Skin of body (tissue), 2 donors: ENCODE data around the gene PLA2G6.

DNA sequence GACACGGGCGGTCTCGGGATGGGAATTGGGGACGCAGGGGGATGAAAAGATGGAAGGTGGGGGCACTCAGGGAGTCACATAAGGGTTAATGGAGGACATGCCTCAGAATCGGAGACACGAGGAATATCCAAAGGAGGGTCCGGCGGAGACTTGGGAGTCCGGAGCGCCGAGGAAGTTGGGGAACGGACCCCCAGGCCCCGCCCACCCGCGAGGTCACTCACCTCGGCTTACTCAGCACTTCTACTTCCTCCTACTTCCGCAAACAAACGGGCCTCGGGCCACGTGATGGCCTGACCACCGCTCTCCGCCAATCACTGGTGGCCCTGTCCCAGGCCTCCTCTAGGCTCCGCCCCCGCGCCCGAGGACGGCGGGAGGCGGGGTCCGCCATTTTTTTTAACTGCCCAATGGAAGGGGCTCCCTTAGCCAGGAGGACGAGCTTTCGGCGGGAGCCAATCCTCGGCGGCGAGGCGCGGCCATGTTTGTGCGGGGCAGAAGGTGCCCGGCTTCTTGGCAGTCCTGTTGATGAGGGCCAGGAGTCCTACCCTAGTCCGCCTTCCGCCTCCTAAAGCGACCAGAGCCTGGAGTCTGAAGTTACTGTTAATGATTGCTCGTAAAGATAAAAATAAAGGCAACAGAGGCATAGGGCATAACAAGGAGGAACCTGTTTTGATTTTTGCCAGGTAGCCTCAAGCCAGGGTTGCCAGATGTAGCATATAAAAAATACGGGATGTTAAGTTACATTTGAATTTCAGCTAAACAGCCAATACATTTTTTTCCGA, at the start of gene PLA2G6:
Gene PLA2G6, minus strand, starts transcription at position 268 of the 779 bp plus-strand sequence.
- RAMPAGE, long total RNA = no peak

DNA sequence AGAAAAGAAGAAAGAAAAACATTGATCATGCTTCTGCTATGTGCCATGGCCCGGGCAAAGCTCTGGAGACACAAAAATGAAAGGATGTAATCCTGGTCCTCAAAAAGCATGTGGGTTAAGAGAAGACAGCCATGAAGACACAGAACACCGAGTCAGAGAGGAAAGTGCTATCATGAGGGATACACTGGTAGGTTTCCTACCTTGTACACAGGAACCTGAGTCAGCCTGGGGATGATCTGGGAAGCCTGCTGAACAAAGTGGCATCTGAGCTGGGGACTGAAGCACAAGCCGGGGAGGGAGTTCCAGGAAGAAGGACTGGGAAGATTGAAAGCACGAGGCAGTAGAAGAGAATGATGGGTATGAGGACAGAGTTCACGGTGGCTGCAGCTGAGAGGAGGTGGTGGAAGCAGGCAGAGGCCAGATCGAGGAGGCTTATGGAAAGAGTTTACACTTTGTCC, 9.9 kb upstream of the MAFF start:
- RAMPAGE, long total RNA = no peak

GRCh38 chr22:38204133-38204300, 2.2 kb downstream of the MAFF start:
- RAMPAGE, long total RNA = no peak

GRCh38 chr22:38256487-38257195, 16.2 kb downstream of the TMEM184B start:
- RAMPAGE, long total RNA = no peak

DNA sequence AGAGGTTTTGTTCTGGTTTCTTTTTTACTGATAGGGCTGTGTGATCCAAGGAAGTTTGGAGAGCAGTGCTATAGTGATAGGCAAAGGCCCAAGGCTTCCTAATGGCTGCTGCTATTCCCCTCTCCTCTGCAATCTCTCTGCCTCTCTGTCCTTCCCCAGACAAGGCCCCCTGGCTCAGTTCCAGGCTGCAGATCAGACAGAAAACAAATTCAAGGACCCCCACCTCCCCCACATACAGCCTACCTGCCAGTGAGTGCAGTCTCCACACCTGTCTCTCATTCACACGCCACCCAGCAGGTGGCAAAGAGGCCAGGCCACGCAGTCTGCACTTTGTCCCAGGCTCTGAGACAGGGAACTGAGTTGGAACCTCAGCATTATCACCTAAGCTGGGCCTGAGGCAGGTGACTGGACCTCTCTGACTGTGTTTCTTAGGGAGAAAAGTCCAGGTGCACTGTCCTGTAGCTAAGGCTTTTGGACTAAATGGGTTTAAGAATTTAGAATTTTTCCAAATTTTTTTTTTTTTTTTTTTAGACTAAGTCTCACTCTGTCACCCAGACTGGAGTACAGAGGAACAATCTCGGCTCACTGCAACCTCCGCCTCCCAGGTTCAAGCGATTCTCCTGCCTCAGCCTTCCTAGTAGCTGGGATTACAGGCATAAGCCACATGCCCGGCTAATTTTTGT, 14.9 kb downstream of the TMEM184B start:
- RAMPAGE, long total RNA = no peak

- RAMPAGE, long total RNA = no peak
These were observed 2.1 kb downstream of the TMEM184B start for GRCh38 chr22:38270544-38271197.

- RAMPAGE, long total RNA = no peak
These were observed 16.6 kb downstream of the CSNK1E start for GRCh38 chr22:38300551-38301211.

- RAMPAGE, long total RNA = no peak
These were observed 14.4 kb downstream of the CSNK1E start for GRCh38 chr22:38302784-38303267.

- RAMPAGE, long total RNA = no peak
These were observed 56.7 kb upstream of the CSNK1E start for GRCh38 chr22:38373970-38374326.

GRCh38 chr22:38375312-38375868, 58.2 kb upstream of the CSNK1E start:
- RAMPAGE, long total RNA = no peak

- RAMPAGE, long total RNA = no peak
These were observed 55.8 kb downstream of the KCNJ4 start for GRCh38 chr22:38399181-38399520.

DNA sequence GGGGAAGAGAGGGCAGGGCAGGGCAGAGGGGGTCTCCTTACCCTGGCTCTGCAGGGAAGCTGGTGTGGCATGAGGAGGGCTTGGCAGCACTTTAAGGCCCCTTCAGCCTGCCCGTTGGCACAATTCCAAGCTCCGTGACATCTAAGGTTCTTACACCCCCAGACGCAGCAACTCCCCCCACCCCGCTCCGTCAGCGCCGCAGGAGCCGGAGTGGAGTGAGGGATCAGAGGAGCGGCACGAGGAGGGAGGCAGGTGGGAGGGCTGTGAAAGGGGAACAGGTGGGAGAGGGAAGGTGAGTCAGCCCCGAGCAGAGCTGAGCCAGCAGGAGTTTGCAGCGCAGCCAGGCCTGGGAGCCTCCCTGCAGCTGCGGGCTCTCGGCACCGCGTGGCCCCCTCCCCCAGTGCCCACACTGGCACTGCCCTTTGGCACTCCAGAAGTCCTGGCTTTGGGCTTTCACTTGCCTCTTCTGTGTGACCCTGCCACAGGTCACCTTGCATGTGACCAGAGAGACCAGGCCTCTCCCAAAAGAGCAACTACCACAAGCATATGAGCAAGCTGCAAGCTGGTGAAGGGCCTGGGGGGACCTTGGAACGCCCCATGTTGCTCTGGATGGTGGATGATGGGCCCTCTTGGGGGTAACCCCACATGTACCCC, 32.0 kb downstream of the KCNJ4 start:
- RAMPAGE, long total RNA = no peak

- RAMPAGE, long total RNA = no peak
These were observed 493 bp downstream of the KDELR3 start for GRCh38 chr22:38468363-38468814.

- RAMPAGE, long total RNA = no peak
These were observed 17.6 kb downstream of the SUN2 start for GRCh38 chr22:38737848-38738940.

DNA sequence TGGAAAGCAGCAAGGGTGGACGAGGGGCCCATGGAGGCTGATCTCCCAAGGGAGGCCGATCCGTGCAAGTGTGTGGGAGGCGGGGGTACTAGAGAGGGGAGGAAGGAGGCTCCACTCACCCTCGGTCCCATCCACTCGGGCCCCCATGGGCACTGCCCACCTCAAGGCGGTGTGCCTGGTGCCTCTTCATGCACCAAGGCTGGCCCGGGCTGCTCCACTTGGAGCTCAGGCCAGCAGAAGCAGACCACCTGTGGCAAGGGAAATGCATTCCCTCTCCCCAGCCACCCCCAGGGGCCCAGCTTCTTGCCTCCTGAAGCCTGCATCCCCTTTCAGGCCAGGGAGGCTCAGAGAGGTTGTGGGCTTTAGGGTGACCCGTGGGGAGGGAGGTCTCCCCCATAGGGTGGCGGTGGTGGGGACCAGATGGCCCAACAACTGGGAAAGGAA, 8.6 kb downstream of the CBX6 start:
- RAMPAGE, long total RNA = no peak

DNA sequence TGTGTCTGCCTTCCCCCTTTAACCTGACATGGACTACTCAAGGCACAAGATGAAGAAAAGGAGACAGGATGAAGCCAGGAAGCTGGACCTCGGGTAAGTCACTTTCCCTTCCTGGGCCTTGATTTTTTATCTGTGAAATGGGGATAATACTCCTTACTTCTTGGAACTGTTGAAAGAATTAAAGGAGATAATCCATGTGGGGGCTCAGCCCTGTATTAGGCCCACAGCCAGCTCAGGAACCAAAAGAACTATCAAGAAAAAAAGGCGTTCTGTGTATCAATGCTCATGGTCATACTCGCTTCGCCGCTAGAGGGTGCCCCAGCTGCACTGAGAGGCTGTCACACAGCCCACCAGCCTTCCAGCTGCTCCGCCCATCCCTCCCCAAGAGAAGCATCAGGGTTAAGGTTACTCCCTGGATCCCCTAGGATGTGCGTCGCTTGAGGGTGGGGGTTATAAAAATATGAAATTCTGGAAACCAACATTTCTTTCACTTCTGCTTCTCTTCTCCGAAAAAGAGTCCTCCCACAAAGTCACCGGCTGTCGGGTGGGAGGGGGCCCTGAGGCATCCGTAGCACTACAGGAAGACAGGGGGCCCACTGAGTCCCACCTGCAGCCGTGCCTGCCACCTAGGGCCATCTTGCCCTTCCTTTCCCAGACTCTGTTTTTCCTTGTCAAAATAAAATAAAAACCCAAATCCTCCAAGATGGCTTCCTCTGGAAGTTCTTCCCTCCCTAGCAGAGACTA, 1.7 kb downstream of the CBX6 start:
- RAMPAGE, long total RNA = no peak

DNA sequence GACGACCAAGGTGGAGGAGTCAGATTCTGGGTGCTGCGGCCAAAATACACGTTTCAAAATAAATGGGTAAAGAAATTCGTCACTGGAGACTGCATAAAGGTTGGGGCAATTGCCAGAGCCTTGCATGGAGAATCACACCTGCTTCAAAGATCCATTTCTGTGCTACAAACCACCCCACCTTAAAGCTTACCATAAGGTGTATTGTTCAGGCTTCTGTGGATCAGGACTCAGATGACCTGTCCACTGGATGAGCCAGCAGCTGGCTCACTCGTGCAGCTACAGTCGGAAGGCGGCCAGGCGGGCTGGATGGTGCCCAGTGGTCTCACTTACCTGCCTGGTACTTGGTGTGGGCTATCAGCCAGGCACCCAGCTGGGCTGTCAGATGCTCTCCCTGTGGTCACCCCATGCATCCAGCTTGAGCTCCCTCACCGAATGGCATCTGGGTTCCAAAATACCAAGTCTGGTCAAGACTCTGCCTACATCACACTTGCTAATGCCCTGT, 11.0 kb upstream of the APOBEC3B start:
- RAMPAGE, long total RNA = no peak

DNA sequence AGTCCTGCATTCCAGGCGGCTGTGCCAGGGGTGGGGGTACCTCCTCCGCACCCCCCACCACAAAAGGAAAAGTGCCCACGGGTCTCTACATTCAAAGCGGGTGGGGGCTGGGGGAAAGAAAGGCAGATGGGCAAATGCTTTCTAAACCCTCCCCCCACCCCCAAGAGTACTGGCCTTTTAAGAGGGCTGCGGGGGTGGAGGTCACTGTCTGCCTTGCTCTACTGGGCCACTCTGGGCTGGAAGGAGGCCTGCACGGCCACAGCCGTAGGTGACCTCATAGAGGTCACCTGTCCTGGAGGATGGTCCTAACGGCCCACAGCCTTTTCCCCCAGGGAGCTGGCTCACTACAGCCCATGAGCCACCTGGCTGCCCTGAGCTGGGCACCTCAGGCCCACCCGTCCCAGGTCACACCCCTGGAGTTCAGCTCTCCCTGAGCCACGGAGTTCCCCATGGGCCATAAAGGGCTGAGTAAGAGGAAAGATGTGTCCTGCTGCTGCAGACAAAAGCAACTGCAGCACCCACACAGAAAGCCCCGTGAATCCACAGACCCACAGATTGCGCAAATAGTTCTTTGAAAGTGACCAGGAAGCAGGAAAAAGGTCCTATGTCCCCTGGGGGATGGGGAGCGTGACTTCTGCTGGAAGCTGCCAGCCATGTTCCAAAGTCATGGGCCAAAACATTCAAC, 21.2 kb downstream of the CBX7 start:
- RAMPAGE, long total RNA = no peak

GRCh38 chr22:39143938-39144422, 8.5 kb downstream of the CBX7 start:
- RAMPAGE, long total RNA = no peak

GRCh38 chr22:39237261-39237846, 7.4 kb downstream of the PDGFB start:
- RAMPAGE, long total RNA = no peak